Endometrial microvascular endothelial cells (primary cell): ENCODE measurements around the genes SMC1A and SPIN2A.

GRCh38 chrX:53403529-53404234 is 18.8 kb downstream of the SMC1A start:
- RAMPAGE, long total RNA, result no peak

DNA sequence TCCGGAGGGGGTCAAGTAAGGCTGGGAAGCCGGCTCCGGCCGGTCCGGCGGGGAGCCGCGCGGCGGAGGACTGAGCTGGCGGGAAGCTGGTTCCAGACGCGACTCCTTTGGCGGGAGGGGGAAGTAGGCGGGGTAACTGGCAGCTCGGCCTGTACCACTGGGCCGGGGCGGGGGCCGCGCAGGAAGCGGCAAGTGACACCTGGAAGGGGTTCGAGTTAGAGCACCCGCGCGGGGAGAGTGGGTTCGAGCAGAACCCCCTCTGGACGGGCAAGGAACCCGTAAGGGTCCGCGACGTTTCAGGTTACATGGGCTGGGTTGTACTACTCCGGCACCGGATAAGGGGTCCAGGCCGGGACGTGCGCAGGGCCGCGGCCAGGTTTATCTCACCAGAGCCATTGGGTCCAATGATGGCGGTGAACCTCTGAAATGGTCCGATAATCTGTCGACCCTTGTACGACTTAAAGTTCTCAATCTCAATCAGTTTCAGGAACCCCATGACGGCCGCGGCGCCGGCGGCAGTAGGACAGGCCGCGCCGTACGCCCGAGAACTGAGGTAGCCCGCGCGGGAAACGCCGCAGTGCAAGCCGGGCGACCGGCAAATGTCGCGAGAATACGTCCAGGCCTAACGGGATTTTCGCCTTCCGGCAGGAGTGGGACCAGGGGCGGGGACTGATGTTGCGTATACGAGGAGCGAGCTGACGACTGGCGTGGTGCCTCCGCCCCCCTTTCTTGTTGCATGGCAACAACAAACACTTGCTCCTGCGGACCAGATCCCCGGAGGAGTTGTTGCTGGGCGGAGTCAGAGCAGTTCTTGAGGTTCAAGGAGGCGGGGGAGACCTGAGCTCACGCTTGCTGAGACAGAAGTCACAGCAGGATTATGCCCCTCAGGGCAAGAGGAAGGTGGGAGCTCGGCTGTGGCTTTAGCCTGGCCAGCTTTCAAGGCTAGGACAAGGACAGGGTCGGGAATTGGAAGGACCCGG is at the start of gene SMC1A:
Gene SMC1A, minus strand, starts transcription at position 550 of the 980 bp plus-strand sequence.
- RAMPAGE, long total RNA, result start-site peak on the minus strand centred at position 555 of the sequence, 66 bp wide, 288 and 517 reads in 2 replicates

DNA sequence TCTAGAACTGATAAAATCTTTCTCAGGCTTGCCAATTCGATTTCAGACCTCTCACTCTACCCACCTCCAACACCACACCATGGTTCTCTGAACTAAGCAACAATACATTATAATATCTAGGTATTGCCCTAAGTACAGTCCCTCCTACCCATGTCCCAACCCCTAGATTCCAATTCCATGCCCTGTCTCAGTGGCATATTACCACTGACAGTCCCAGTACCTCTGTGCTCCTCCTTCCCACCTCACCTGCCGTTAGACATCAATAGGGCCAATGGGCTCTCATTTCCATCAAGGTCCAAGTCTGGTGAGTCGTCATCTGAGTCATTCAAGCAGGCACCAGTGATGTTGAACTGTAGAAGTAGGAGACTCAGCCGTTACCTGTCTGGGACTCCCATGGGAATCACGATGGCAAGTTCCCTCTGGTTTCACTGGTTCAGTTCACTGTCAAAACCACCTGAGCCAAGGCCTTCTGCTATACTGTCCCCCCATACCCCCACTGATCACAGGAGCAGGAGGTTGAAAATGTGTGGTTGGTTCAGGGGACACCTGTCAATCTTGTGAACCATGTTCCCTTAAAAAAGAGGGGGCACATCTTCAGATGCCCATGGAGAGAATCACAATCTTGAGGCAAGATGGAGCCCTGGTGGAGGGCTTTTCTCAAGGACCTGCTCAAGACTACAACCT is 51.6 kb downstream of the PHF8 start:
- RAMPAGE, long total RNA, result no peak

- RAMPAGE, long total RNA, result no peak
Observed at GRCh38 chrX:54045575-54045713, 1.2 kb upstream of the PHF8 start.

DNA sequence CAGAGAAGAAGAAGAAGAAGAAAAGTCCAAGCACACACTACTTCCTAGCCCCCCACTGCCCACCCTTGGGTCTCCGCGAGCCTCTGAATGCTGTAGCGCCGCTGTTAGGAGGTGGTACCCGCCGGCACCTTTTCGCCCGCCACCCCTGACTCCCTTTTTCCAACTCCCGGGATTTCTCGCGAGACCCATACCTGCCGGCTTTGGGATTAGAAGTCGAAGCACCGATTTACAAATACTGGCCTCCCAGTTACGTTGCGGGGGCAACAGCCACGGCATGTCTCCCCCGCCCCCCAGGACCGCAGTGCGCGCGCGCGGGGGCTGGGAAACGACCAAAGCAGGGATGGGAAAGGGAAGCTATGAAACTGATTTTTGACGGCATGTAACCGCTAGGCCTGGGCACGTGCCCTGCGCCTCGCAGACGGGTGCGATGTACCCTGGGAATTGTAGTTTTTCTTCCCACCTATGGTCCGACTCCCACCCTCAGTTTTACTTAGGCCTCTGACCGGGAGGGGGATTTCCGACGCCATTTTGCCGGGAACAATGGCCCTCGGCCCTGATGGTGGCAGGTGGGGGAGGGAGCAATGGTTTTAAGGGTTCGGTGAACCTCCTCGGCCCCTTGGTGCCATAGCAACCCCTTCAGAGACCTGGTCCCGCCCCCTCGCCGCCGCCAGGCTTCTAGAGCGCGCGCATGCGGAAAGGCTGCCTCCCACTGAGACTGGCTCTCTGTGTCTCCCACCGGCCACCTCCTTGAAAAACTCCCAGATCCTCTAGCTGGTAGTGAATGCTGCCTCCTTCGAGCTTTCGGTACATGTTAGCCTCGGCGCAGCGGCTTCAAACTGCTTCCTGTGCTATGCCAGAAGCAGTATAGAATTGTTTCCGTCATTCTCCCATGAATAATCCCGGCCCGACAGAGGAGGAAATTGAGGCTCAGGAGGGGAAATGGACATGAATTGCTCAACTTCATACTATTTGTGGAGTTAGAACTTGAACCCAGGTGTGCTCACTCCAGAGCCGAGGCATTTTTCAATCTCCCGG is 81.5 kb upstream of the TSR2 start:
- RAMPAGE, long total RNA, result no peak

- RAMPAGE, long total RNA, result no peak
Observed at GRCh38 chrX:54746606-54747343, 51.3 kb downstream of the ITIH6 start.

DNA sequence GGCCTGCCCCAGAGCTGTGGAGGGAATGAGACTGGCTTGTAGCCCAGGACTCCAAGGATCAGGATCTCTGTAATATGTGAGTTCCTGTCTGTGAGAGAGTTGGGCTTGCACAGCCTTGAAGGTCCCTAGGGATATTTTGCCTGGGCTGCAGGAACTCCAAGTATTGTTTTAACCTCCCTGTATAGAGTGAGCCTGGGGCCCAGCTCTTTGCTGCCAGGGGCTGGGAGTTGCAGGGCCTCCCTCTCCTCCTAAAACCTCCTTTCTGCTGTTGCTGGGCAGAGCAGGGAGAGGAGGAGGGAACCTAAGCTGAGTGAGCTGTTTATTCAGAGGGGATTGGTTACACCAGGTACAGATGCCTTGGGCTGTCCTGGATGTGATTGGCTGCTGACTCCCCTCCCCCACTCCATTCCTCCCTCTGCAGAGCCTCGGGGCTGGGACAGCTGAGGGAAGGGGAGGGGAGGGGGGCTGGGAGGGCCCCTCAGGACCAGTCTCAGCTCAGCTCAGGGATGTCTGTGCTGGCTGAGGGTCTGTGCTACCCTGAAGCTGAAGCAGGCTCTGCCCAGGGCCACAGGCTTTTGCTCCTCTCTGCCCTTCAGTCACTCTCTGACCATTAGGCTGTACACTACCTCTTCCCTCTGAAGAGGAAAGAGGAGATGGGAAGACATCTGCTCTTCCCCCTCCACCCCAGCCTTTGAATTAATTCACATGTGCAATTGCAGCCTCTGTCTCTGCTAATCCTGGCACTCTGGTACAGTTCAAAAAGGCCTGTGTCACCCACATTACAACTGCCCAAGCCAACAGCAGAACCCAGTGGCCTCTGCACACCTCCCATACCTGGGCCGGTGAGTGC is 23.4 kb downstream of the ITIH6 start:
- RAMPAGE, long total RNA, result no peak

- RAMPAGE, long total RNA, result start-site peak on the plus strand at chrX:54808374-54808395, 107 and 41 reads in 2 replicates
Observed at GRCh38 chrX:54808008-54809006, 762 bp downstream of the MAGED2 start.

DNA sequence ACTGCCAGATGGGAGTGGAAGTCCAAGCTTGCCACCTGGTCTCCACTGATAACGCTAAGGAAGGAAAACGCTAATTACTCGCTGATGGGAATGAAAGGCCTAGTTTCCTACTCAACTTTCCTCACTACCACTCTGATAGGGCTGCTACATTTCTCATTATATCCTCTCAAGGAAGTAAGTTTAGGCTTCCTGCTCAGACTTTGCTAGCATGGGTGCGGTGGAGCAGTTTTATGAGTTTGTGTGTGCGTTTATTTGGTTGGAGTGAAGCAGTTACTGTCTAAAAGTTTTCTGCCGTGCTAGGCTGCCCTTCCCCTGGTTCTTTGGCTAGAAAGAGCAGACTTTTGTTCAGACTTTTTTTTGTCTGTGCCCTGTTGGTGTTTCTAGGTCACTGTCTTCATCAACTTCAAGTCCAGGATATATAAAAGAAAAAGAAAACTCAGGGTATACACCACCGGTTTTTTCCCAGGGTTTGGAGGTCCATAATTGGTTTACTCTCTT is 62.5 kb upstream of the PAGE3 start:
- RAMPAGE, long total RNA, result no peak

DNA sequence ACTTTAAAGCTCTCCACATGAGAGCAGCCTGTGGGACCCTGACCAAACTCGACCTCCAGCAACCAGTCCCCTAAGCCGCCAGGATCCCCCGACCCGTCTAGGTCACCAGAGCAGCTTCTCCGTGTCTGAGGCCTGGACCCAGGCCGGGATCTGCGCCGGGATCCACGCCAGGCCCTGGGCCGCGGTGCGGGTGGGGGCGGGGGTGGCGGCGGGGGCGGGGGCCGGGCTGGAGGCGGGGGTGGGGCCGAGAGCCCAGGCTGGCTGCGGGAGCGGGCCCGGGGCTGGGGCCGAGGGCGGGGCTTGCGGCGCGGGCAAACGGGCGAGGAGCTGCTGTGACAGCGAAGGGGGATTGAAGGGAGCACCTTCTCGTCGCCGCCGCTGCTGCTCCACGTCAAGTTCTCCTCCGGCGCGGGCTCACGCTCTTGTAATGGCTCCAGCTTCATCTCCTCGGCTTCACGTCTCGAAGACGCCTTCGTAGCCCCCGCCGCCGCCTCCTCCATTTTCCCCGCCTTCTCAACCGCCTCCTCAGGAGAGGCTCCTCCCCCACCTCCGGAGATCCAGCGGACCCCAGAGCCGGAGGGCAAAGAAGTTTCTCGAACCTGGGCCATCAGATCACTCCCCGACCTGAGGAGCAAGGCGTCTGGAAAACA is 1.2 kb downstream of the USP51 start:
- RAMPAGE, long total RNA, result no peak

DNA sequence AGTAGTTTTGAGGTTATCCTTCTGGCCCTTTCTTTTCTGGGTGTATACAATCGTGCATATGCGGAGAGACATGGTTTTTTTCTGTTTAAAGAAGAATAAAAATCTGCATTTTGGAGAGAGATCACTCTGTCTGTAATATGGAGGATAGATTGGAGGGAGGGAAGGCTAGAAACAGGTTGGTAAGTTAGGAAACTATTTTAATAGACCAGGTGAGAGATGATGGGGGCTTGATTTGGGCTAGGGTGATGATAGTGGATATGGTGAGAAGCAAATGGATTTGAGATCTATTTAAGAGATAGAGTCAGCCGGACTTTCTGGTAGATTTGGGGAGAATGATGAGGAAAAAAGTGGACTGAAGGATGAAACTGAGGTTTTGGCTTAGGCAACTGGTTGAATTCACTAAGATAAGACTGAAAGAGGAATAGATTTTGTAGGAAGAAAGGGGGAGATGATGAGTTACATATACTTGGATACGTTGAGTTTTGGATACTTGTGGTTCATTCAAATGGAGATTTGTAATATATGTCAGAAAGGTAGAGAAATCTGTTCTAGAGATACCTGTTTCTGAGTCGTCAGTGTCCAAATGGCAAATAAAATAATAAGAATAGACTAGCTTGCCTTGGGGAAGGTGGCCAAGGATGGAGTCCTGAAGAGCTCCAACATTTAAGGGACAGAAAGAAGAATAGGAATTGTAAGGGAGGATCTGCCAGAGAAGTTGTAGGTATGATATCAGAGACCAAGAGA is 8.9 kb downstream of the RRAGB start:
- RAMPAGE, long total RNA, result no peak

GRCh38 chrX:55907866-55908535 is 190.5 kb downstream of the RRAGB start:
- RAMPAGE, long total RNA, result no peak

DNA sequence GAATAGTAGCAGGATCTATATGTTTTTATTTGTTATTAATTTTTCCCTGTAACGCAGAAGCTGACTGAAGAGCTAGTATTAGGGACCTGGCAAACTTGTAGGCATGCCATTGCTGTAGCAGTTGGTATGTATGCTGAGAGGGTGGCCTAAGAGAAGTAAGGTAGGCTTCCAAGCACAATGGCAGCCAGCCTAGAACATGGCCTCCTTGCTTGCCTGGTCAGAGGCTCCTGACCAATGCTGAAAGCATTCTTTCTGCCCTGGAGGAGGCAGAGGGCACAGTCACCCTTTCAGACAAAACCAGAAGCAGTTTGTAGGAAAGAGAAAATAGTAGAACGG is 215.0 kb upstream of the KLF8 start:
- RAMPAGE, long total RNA, result no peak

- RAMPAGE, long total RNA, result no peak
Observed at GRCh38 chrX:56729919-56730453, 943 bp downstream of the NBDY start.

GRCh38 chrX:56765257-56766038 is 36.4 kb downstream of the NBDY start:
- RAMPAGE, long total RNA, result no peak

- RAMPAGE, long total RNA, result no peak
Observed at GRCh38 chrX:56766829-56767118, 37.7 kb downstream of the NBDY start.

- RAMPAGE, long total RNA, result no peak
Observed at GRCh38 chrX:57136777-57137953, at the start of gene SPIN2A. Gene SPIN2A, minus strand, starts transcription at chrX:57137397.

- RAMPAGE, long total RNA, result no peak
Observed at GRCh38 chrX:57155181-57155603, 18.0 kb upstream of the SPIN2A start.

- RAMPAGE, long total RNA, result no peak
Observed at GRCh38 chrX:63732410-63733335, 52.3 kb downstream of the ARHGEF9 start.

DNA sequence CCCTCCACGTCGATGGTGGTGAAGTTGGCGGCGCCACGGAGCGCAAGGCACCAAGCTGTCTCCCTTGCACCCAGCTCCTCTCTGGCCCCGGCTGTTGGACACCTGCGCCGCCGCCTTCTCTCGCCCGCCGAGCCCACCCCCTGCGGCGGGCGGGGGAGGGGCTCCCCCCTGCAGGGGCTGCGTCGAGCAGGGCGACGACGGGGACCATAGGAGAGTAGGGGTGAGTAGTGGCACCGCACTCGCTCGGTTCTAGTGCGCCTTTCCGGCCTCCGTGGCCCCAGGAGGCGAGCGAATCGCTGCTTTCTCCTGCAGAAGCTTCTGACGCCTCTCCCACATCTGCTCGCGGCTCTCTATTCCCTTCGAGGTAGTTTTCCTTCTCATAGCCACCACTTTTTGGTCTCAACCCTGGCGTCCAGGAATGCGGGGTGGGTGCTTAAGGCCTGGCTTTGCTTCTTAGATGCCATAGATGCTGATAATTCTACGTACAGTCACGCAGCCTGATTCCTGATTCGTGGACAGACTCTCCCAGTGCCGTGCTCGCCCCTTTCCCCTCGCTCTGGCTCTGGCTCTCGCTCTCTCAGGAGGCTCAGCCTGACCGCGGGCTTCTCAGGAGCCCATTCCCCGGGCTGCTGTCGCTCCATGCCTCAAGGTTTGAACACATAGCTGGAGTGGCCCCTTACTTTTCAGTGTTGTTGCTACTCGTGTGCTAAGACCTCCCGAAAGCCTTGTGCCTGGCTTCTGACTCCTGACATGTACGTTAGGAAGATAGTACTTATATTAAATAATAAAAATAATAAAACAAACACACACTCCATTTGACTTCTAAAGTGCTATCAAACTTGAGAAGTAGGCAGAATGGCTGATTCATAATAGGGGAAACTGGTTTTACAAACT is 671 bp downstream of the ZC3H12B start:
- RAMPAGE, long total RNA, result no peak